ENCODE results near the gene RHOJ.

DNA sequence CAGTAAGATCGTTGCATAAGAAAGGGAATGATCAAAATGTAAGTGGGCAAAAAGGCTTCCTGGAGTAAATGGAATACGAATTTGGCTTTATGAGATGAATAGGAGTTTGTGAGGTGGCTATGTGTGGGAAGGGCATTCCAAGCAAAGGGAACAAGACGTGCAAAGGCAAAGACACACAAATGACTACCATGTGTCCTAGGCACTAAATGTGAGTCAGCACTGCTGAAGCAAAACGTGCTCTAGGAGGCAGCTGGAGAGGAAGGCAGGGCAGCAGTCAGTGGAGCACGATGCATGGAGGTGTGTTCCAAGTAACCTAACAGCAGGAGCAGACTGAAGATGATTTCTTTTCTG, 53.0 kb upstream of the HIF1A start:
CAGE:
- cytosol, long polyA minus RNA, result no peak
- cytosol, long polyA plus RNA, result no peak
- long polyA plus RNA, result no peak
- nucleus, long polyA minus RNA, result no peak
- nucleus, long polyA plus RNA, result no peak

DNA sequence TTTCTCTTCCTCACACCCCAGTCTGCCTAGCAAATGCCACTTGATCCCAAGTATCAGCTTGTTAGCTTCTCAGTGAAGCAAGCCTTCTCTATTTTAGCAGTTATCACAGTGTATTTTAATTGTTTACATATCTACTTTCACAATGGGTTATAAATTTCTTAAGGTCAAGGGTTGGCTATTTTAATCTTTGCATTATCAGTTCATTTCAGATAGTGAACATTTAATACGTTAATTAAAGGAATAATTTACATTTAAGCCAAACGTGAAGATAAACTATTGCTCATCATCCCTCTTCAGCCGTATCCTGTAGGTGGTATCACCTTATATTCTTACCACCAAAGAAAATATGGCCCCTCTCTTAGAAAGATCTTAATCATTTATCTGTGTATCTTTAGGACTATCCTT, 26.8 kb upstream of the SNAPC1 start:
CAGE:
- cytosol, long polyA minus RNA, result no peak
- cytosol, long polyA plus RNA, result no peak
- long polyA plus RNA, result no peak
- nucleus, long polyA minus RNA, result no peak
- nucleus, long polyA plus RNA, result no peak

DNA sequence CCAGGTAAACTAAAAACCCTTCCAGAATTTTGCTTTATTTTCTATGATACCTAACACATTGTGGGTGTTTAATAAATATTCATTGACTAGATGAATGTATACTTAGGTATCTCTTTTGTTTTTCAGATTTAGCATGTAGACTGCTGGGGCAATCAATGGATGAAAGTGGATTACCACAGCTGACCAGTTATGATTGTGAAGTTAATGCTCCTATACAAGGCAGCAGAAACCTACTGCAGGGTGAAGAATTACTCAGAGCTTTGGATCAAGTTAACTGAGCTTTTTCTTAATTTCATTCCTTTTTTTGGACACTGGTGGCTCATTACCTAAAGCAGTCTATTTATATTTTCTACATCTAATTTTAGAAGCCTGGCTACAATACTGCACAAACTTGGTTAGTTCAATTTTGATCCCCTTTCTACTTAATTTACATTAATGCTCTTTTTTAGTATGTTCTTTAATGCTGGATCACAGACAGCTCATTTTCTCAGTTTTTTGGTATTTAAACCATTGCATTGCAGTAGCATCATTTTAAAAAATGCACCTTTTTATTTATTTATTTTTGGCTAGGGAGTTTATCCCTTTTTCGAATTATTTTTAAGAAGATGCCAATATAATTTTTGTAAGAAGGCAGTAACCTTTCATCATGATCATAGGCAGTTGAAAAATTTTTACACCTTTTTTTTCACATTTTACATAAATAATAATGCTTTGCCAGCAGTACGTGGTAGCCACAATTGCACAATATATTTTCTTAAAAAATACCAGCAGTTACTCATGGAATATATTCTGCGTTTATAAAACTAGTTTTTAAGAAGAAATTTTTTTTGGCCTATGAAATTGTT, 15.2 kb upstream of the SNAPC1 start:
CAGE:
- cytosol, long polyA minus RNA, result start-site peak on the plus strand centred at position 298 of the sequence, 49 bp wide, 22 reads; start-site peak on the plus strand centred at position 469 of the sequence, 18 bp wide, 21 reads
- cytosol, long polyA plus RNA, result no peak
- long polyA plus RNA, result no peak
- nucleus, long polyA minus RNA, result no peak
- nucleus, long polyA plus RNA, result no peak

CAGE:
- cytosol, long polyA minus RNA, result start-site peak on the plus strand at chr14:61748078-61748201, 20 reads
- cytosol, long polyA plus RNA, result no peak
- long polyA plus RNA, result no peak
- nucleus, long polyA minus RNA, result start-site peak on the plus strand at chr14:61748196-61748208, 91 reads
- nucleus, long polyA plus RNA, result no peak
Measured at GRCh38 chr14:61747835-61749035, 14.0 kb upstream of the SNAPC1 start.

GRCh38 chr14:62691992-62692590, 353.2 kb downstream of the KCNH5 start:
CAGE:
- cytosol, long polyA minus RNA, result no peak
- cytosol, long polyA plus RNA, result no peak
- long polyA plus RNA, result no peak
- nucleus, long polyA minus RNA, result no peak
- nucleus, long polyA plus RNA, result no peak

DNA sequence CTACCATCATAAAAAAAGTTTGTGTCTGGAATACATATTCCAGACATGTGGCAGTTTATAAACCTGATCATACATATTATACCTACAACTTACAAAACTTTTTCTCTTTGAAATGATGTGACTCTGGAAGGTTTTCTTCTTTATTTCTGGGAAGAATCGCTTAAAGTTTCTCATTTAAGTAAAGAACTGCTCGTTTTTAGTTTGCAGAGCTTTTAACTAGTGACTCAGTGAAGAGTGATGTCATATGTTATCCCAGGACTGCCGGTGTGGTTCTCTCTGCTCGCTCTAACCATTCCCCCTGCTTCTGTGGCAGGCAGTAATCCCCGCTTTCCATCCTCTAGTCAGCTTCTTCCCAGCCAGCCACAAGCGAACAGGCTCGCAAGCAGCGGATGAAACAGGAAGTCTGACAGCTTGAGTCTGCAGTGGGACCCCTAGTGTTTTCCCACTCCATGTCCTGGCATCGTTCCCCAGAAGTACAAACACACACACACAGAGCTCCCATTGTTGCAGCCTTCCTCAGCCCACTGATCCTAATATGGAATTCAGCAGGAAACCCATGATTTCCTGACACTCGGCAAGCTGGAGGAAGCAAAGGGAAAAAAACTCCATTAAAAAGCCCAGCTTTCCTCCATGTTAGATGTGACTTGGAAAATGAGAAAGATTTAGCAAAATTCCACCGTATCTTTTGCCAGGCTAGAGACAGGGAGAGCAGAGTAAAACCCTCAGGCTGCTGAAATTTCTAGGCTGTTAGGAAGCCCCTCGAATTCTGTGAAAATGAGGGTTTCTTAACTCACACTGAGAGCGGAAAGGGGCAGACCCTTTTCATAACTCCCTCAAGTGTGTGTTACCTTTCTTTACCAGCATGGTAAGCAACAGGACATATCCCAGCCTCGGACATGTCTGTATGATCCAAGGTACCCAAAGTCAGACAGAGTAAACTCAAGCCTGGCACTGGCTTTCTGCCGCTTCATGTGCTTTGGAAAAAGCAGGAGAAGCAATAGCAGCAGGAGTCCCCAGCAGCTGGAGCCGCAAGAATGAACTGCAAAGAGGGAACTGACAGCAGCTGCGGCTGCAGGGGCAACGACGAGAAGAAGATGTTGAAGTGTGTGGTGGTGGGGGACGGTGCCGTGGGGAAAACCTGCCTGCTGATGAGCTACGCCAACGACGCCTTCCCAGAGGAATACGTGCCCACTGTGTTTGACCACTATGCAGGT, at the start of gene RHOJ:
Gene RHOJ (plus strand): TSS at position 608 of the 1,214 bp plus-strand sequence.
CAGE:
- cytosol, long polyA minus RNA, result no peak
- cytosol, long polyA plus RNA, result no peak
- long polyA plus RNA, result no peak
- nucleus, long polyA minus RNA, result no peak
- nucleus, long polyA plus RNA, result no peak

GRCh38 chr14:63453474-63454119, 89.6 kb downstream of the PPP2R5E start:
CAGE:
- cytosol, long polyA minus RNA, result no peak
- cytosol, long polyA plus RNA, result no peak
- long polyA plus RNA, result no peak
- nucleus, long polyA minus RNA, result no peak
- nucleus, long polyA plus RNA, result no peak

GRCh38 chr14:63477892-63478415, 65.2 kb downstream of the PPP2R5E start:
CAGE:
- cytosol, long polyA minus RNA, result no peak
- cytosol, long polyA plus RNA, result no peak
- long polyA plus RNA, result no peak
- nucleus, long polyA minus RNA, result no peak
- nucleus, long polyA plus RNA, result no peak

DNA sequence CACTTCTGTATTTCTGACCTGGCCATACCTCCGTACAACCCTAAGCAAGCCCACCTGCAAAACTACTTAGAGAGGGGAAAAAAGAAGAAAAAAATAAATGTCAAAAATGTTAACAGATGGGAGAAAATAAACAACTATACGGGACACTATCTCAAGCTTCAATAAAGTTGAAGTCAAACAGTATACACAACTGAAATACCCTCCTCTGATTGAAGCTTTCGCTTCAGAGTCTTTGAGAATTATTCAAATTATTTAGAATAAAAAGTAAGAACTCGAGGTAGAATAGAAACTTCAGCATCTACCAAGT, 28.2 kb downstream of the PPP2R5E start:
CAGE:
- cytosol, long polyA minus RNA, result no peak
- cytosol, long polyA plus RNA, result no peak
- long polyA plus RNA, result no peak
- nucleus, long polyA minus RNA, result no peak
- nucleus, long polyA plus RNA, result no peak

DNA sequence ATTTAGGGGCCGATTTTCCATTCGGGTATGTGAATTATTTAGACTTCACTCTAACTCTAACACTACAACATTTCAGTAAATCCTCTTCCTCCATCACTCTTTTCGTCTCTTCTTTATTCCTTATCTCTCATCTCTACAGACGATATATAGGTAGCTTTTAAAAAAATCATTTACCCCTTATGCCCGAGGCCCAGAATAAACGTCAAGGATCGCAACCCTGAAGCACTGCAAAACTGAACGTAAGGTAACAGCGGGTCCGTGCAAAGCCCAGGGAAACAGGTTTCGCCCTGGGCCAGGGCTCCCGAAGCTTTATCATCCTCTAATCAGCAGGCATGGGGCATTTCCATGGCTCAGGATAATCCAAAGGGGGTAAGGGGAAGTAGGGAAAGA, 1.2 kb downstream of the PPP2R5E start:
CAGE:
- cytosol, long polyA minus RNA, result no peak
- cytosol, long polyA plus RNA, result no peak
- long polyA plus RNA, result no peak
- nucleus, long polyA minus RNA, result no peak
- nucleus, long polyA plus RNA, result no peak

DNA sequence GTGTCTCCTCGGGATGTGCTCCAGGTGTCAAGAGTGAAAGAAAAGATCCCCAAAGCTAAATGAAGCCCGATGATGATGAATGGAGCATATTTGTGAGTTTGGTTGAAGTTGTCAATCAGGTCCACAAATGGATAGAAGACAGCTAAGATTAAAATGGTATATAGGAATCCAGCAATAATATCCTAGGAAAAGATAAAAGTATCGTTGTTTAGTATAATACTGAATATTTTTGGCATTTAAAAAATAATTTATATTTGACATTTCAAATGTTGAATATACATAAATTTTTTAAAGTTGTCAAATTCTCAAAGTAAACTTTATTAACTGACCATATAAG, 41.4 kb downstream of the SGPP1 start:
CAGE:
- cytosol, long polyA minus RNA, result no peak
- cytosol, long polyA plus RNA, result no peak
- long polyA plus RNA, result no peak
- nucleus, long polyA minus RNA, result no peak
- nucleus, long polyA plus RNA, result no peak

CAGE:
- cytosol, long polyA minus RNA, result no peak
- cytosol, long polyA plus RNA, result no peak
- long polyA plus RNA, result no peak
- nucleus, long polyA minus RNA, result no peak
- nucleus, long polyA plus RNA, result no peak
Measured at GRCh38 chr14:63874312-63874656, 21.5 kb downstream of the SYNE2 start.

DNA sequence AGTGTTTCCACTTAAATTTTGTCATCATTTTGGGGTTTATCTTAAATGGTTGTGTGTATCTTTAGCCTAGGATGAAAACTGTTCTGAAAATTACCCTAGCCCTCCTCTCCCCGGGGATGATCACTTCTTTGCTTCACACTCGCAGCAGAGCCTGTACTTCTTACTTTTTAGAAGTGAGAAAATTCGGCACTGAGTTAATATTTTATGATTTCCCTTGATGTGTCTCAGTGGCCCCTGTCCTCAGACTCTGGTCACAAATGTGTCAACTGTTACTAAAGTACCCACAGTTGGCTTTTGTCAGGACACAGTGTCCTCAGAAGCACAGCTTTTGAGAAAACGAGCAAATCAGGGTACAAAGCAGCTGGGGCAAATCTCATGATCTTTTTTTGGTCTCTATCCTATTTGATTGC, 142.4 kb downstream of the SYNE2 start:
CAGE:
- cytosol, long polyA minus RNA, result no peak
- cytosol, long polyA plus RNA, result no peak
- long polyA plus RNA, result no peak
- nucleus, long polyA minus RNA, result no peak
- nucleus, long polyA plus RNA, result no peak

DNA sequence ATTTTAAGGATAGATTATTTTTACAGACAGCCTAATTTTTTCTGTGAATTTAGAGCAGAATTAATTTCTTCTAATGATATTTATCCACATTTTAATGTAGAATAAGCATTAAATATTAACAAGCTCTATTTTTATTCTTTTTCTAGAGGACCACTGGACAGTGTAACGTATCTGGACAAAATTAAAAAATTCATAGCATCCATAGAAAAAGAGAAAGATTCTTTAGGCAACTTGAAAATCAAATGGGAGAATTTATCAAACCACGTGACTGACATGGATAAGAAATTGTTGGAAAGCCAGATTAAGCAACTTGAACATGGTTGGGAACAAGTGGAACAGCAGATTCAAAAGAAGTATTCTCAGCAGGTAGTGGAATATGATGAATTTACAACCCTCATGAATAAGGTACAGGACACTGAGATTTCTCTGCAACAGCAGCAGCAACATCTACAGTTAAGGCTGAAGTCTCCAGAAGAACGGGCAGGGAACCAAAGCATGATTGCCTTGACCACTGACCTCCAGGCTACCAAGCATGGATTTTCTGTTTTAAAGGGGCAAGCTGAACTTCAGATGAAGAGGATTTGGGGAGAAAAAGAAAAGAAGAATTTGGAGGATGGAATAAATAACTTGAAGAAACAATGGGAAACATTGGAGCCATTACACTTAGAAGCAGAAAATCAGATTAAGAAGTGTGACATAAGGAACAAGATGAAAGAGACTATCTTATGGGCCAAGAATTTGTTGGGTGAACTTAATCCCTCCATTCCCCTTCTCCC, 198.8 kb downstream of the SYNE2 start:
CAGE:
- cytosol, long polyA minus RNA, result start-site peak on the plus strand centred at position 321 of the sequence, 55 bp wide, 6 reads; start-site peak on the plus strand centred at position 570 of the sequence, 42 bp wide, 17 reads
- cytosol, long polyA plus RNA, result no peak
- long polyA plus RNA, result no peak
- nucleus, long polyA minus RNA, result no peak
- nucleus, long polyA plus RNA, result no peak

CAGE:
- cytosol, long polyA minus RNA, result no peak
- cytosol, long polyA plus RNA, result no peak
- long polyA plus RNA, result no peak
- nucleus, long polyA minus RNA, result no peak
- nucleus, long polyA plus RNA, result no peak
Measured at GRCh38 chr14:64060602-64061099, 207.8 kb downstream of the SYNE2 start.

DNA sequence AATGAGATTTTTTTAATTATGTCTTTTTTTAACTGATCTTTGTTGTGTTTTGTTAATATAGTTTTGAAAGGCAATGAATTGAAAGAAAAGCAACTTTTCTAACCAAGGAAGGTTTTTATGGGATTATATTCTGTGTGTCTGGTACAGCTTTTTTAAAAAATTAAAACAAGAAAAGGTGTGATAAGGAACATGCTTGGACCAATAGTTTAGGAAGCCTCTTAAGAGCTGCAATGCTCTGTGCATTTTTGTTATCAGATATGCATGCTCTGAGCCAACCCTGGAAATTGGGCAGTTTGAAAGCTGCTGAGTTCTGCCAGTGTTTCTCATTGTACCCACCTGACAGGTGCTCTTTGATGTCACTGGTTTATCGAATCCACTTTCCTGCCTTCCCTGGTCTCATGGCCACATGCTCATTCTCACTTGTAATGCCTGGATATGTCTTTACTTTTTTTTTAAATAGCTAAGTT, 90.9 kb downstream of the ESR2 start:
CAGE:
- cytosol, long polyA minus RNA, result no peak
- cytosol, long polyA plus RNA, result no peak
- long polyA plus RNA, result no peak
- nucleus, long polyA minus RNA, result no peak
- nucleus, long polyA plus RNA, result no peak

CAGE:
- cytosol, long polyA minus RNA, result no peak
- cytosol, long polyA plus RNA, result no peak
- long polyA plus RNA, result no peak
- nucleus, long polyA minus RNA, result no peak
- nucleus, long polyA plus RNA, result no peak
Measured at GRCh38 chr14:64225029-64225884, 68.9 kb downstream of the ESR2 start.

DNA sequence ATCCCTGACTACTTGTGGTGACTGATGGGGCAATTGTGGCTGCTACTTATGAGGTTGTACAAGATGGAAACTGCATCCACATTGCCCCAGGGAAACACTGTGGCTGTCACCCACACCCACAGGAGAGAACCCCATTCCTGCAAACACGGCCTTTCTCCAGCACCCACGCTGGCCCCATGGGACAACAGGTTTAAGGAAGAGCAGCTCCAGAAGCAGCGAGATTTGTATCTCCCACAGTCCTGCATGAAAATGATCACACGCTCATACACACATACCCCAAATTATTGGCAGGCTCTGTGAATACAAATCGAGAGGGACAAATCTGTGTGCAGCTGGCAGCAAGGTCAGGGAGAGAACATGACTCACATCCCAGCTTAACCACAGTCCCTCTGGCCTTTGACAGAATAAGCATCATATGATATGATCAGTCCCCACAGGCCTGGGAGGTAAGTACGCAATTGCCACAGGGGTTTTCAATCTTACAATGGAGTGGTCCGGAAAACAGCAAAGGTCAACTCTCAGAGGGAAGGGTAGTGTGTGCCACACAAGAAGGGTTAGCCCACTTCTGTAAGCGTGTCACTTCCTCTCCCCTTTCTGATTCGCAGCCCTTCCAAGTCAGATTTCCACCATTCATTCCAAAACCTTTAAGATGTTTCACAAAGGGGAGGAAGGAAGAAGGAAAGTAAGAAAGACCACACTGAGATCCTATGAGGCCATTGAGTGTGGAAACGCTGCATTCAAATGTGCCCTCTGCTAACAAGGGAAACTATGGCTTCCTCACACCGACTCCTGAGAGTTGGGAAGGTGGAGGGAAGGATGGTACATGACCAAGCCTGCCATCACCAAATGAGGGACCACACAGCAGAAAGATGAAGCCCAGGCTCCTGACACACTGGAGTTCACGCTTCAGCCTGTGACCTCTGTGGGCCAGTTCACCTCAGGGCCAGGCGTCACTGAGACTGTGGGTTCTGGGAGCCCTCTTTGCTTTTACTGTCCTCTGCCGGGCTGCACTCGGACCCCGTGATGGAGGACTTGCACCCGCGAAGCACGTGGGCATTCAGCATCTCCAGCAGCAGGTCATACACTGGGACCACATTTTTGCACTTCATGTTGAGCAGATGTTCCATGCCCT, 61.6 kb downstream of the ESR2 start:
CAGE:
- cytosol, long polyA minus RNA, result no peak
- cytosol, long polyA plus RNA, result no peak
- long polyA plus RNA, result no peak
- nucleus, long polyA minus RNA, result no peak
- nucleus, long polyA plus RNA, result no peak

DNA sequence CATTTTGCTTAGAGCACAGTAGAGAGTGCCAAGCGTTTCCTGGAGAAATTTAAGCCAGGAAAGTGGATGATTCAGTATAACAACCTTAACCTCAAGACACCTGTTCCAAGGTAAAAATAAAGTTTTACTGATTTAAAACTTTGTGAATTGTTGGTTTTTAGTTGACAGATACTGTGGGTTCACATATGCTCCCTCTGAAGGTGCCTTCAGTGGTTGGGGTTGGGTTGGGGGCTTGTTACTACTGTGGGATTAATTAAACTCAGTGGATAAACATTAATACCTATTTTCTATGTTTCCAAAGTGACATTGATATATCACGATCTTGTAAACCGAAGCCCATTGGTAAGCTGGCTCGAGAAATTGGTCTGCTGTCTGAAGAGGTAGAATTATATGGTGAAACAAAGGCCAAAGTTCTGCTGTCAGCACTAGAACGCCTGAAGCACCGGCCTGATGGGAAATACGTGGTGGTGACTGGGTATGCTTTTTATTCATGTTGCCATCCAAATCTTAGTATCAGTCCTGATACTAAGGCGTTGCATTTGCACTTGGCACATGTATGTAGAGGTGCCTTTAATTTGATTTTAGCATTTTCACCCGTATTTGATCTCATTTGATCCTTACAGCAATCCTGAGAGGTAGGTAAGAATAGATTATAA, 37.7 kb downstream of the MTHFD1 start:
CAGE:
- cytosol, long polyA minus RNA, result no peak
- cytosol, long polyA plus RNA, result no peak
- long polyA plus RNA, result no peak
- nucleus, long polyA minus RNA, result no peak
- nucleus, long polyA plus RNA, result no peak

CAGE:
- cytosol, long polyA minus RNA, result no peak
- cytosol, long polyA plus RNA, result no peak
- long polyA plus RNA, result no peak
- nucleus, long polyA minus RNA, result no peak
- nucleus, long polyA plus RNA, result no peak
Measured at GRCh38 chr14:64447953-64448653, 17.2 kb upstream of the AKAP5 start.

Measured in keratinocyte (primary cell).